ENCODE measurements around a stretch of chr15.

GRCh38 chr15:98731627-98732227, 83.4 kb downstream of the IGF1R start:
- RRBS: no CpG with 5 or more reads among the region's 9 CpGs

- RRBS: no CpG with 5 or more reads among the region's 10 CpGs
Observed at GRCh38 chr15:98745087-98745993, 97.0 kb downstream of the IGF1R start.

DNA sequence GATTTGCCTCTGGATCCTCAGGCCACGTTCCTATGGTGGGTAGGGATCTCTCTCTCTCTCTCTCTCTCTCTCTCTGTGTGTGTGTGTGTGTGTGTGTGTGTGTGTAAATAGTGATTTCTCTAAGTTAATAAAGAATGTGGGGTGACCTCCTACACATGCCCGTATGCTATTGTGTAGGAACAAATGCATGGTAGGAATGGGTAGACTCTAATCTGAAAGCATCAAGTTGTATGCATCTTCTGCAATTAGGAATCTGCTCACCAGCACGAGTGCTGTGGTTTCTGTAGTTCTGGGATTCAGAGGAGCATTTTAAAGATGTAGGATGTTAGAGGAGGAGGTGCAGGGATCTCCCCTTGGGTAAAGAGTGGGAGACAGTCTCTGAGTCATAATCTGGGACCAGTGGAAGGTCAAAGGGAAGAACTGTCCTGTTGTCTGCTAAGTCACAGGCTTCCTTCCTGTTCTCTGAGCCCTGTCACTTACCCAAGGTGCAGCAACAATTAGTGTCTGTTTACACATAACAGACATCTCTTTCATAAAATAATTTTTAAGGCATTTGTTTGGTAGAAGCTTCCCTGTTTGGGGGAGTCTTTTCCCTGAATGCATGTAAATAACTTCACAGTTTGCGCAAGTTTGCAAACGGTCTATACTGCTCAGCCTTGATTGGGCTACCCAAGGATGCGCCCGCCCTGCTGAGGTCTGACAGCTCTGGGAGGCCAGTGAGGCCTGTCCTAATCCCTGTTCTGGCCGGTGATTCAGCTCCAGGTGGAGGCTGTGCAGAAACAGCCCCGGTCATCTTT, 139.8 kb downstream of the IGF1R start:
- RRBS: 44% methylated on average over 1 of the region's 9 CpGs

GRCh38 chr15:98800982-98801766, 152.8 kb downstream of the IGF1R start:
- RRBS: no CpG with 5 or more reads among the region's 10 CpGs

DNA sequence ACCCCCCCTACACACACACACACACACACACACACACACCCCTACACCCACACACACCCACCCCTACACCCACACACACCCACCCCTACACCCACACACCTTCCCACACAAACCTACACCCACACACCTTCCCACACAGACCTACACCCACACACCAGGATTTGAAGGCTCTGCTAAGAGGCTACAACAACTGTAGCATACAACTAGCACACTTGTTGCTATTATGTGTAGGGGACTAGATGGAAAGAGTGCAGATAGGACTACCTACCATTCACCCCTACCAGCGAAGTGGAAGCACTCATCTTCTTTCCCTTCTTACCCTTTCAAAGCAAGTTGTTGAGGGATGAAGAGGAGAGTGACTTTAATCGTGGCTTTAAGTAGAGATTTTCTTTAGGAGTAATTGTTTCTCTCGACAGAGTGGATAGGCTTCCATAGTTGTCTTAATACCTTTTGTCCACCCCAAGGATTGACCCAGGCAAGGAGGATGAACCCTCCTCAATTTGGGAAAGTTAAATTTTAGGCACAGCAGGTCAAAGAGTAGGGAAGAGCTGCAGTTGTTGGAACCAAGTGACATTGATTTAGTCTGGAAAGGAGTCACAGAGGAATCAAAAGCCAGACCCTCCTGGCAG, 172.4 kb downstream of the PGPEP1L start:
- RRBS: no CpG with 5 or more reads among the region's 3 CpGs

- RRBS: no CpG with 5 or more reads among the region's 15 CpGs
Observed at GRCh38 chr15:98866414-98867106, 141.0 kb downstream of the PGPEP1L start.

GRCh38 chr15:98877990-98878479, 129.6 kb downstream of the PGPEP1L start:
- RRBS: no CpG with 5 or more reads among the region's 4 CpGs

DNA sequence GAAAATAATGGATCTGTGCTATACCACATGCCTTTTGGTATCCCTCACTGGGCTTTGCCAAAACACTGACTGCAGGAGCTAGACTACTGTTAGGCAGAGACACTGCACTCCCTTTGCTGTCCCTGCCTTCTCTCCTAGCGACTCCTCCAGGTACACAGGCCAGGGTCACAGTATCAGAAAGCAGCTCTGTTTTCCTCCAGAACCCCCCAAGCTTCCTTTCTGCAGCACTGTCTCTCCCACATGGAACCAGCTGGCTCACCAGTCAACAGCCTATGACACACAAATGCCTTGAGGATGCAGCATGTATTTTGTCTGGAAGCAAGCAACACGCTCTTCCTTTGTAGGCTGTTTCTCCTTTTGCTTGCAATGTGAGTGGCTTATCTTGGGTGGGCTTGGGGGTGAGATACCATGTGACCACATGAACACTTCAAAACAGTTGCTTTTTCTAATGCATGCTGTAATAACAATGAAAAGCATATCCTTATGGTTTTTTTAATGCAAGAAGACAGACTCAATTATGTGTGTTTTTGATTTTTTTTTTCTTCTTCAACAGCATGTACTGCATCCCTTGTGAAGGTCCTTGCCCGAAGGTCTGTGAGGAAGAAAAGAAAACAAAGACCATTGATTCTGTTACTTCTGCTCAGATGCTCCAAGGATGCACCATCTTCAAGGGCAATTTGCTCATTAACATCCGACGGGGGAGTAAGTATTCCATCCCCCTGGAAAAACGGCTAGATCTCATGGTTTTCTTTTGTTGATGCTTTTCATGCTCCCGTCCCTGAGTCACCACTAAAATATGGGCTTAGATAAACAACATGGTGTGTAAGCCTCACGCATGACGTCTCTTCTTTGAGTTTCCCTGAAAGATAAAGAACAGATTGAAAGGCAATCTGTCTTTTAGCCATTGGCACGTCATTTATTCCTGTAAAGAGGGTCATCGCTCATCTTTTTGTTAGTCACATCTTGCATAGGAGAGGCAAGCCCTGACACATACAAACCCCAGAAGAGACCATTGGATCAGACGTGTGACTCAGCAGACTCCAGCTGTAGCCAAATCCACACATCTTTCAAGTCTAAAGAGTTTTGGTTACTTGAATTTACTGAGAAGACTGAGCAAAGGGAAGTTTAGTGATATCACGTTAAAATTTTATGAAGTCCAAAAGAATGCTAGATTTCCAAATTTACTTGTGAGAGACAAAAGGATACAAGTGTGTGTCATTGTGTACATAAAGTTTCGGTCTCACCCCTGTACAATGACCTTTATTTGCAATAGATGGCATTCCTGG, 110.9 kb downstream of the PGPEP1L start:
- RRBS: no CpG with 5 or more reads among the region's 14 CpGs

DNA sequence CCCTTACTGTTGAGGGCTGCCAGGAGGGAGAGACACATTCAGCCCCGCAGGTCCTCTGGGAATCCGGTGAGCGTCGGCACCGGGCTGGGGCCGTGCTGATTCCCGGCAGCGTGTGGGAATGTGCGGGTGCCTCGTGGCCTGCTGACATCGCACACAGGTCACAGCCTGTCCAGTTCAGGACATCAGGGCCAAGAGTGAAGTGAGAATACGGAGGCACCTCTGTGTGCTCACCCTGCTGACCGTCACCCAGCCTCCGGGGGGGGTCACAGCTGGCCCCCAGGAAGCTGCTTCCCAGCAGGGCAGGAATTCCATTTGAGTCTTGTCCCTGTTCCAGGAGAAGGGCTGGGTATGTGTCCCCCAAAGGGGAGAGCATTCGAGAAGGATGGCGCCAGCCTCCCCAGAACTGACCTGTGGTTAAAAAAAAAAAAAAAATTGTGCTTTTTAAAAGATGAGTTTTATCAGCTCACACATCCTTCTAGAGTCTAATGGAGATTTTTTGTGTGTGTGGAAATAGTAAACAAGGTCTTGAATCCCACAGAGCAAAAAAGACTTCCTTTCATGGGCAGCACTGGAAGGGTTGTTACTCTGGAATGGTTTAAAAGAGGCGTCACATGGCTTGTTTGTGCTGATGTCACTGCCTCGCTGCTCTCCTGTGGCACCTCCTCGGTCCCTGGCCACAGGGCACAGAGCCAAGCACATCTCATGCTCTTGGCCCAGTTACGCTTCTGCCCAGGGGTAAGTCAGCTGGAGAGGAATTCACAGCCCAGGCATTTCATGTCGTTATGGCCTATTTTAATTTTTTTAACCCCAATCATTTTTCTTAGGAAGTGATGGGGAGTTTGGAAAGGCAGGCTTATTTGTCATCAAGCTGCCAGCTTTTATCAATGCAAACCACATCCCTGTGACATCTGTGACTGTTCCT, 53.4 kb downstream of the PGPEP1L start:
- RRBS: no CpG with 5 or more reads among the region's 21 CpGs

DNA sequence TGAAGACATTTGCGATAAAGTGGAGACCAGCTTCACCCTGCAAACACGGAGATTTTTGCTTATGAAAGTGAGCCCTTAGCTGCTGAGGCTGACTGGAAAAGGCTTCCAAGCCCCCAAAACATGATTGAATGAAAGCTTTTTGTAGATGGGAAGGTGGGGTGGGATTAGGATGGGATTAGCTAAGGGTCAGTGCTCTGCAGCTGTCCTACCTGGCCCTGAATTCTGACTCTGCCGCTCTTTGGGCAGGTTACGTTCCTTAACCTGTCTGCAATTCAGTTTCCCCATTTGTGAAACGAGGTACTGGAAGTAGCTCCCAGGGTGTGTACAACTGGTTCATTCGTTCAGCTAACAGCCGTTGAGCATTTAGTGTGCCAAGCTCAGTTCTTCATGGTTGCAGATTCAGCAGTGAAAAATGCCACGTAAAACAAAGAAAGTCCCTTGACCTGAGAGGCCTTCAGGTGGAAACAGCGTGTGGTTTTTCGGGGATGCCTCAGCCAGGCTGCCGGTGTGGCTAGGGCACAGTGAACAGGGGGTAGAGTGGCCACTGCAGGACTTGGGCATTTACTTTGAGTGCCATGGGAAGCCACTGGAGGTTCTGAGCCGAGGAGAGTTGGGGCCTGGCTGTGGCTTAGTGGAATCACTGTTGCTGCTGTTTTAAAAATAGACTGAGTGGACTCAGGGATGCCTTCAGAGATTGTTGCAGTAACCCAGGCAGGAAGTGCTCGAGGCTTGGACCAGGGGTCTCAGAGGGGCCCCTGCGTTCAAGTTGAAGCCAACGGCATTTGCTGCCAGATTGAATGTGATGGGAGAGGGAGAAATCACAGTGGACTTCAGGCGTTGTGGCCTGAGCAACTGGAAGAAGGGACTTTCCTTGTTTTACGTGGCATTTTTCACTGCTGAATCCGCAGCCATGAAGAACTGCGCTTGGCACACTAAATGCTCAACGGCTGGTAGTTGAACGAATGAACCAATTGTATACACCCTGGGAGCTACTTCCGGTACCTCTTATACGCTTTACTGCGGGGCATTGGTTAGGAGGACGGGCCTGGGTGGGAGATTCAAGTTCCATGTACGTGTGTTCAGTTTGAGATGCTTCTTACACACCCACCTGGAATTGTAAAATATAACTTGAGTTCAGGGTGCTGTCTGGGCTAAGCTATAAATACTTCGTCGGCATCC, 4.8 kb downstream of the SYNM start:
- RRBS: no CpG with 5 or more reads among the region's 28 CpGs

DNA sequence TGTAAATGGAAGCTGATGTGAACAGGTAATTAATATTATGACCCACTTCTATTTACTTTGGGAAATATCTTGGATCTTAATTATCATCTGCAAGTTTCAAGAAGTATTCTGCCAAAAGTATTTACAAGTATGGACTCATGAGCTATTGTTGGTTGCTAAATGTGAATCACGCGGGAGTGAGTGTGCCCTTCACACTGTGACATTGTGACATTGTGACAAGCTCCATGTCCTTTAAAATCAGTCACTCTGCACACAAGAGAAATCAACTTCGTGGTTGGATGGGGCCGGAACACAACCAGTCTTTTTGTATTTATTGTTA, 30.2 kb downstream of the SYNM start:
- RRBS: no CpG with 5 or more reads among the region's 4 CpGs

GRCh38 chr15:99138685-99139033, 33.8 kb downstream of the SYNM start:
- RRBS: no CpG with 5 or more reads among the region's 13 CpGs

DNA sequence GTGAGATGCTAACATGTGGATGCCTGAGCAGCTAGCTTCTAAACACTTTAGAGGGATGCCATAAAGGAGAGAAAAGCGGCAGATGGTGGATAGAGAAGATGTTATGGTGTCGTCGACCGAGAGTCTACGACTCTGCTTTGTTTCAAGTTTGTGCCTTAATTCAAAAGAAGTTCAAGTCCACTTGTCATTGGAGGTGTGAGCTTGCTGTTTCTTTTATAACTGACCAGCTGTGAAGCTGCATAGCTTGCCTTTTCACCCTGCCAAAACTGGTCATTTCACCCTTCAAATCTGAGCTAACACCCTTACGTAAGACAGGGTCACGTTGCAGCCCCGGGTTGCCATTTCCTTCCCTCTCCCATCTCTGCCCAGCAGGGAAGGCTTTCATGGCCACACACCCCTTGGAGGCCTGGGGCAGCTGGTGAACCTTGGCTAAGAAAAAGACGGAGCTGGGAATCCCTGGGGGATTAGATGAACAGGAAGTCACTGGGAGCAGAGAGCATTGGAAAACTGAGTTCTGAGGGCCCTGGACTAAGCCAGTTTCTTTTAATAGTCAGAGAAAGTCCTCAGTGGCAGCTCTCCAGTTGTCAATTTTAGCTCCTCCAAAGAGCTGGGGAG, 67.9 kb downstream of the TTC23 start:
- RRBS: no CpG with 5 or more reads among the region's 9 CpGs

GRCh38 chr15:99324280-99324803, 73.1 kb downstream of the LRRC28 start:
- RRBS: no CpG with 5 or more reads among the region's 5 CpGs

DNA sequence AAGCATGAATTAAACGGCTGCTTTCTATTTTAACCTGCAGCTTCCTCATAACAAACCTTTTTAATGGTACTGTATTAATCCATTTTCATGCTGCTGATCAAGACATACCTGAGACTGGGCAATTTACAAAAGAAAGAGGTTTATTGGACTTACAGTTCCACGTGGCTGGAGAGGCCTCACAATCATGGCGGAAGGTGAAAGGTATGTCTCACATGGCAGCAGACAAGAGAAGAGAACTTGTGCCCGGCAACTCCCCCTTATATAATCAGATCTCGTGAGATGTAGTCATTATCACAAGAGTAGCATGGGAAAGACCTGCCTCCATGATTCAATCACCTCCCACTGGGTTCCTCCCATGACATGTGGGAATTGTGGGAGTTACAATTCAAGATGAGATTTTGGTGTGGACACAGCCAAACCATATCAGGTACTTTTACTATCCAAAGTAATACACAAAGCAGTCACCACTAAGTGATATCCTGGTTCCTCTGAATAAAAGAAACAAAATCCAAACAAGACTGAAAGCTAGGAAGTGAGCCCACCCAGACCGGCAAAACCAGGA, 149.9 kb downstream of the LRRC28 start:
- RRBS: 75% methylated on average over 1 of the region's 6 CpGs

DNA sequence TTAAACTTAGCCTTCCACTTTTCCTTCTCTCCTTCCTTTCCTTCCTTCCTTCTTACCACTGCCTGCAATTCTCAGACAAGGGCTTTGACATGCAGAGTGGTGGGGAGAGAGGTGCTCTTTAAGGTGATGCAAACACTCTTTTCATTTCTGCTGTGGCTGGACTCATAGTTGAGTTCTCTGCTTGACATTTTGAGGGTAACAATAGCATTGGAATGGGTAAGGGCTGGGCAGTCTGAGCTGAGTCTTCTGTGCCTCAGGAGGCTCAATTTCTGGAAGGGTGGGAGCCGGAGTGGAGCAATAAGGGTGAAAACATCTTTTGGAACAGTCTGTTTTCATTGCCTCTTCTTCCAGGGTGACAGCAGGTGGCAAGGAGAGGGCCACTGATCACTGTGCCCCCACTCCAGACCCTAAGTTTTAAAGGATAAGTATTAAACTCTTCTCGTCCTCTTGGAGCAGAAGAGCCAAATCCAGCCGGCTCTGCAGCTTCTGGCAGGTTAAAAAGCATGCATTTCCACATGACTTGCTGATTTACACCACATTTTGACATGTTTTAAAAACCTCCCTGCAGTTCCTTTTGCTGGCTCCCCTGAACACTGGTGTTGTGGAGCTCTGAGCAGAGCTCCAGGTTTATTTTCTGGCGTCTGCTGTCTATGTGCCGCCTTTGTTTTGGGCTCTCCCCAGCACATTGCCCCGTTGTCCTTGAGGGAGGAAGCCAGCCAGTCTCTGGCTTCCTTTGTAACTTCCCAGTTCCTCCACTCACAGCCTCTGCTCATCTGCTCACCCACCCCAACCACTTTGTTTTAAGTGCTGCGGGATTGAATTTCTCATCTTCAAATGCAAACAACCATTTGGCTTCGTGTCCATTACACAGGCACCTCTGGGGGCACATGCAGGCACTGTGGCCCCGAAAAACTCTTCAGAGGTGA, 1.8 kb upstream of the MEF2A start:
- RRBS: no CpG with 5 or more reads among the region's 9 CpGs

GRCh38 chr15:99574022-99574340, 8.2 kb downstream of the MEF2A start:
- RRBS: no CpG with 5 or more reads among the region's 4 CpGs

GRCh38 chr15:99633751-99634502, 68.1 kb downstream of the MEF2A start:
- RRBS: no CpG with 5 or more reads among the region's 4 CpGs

DNA sequence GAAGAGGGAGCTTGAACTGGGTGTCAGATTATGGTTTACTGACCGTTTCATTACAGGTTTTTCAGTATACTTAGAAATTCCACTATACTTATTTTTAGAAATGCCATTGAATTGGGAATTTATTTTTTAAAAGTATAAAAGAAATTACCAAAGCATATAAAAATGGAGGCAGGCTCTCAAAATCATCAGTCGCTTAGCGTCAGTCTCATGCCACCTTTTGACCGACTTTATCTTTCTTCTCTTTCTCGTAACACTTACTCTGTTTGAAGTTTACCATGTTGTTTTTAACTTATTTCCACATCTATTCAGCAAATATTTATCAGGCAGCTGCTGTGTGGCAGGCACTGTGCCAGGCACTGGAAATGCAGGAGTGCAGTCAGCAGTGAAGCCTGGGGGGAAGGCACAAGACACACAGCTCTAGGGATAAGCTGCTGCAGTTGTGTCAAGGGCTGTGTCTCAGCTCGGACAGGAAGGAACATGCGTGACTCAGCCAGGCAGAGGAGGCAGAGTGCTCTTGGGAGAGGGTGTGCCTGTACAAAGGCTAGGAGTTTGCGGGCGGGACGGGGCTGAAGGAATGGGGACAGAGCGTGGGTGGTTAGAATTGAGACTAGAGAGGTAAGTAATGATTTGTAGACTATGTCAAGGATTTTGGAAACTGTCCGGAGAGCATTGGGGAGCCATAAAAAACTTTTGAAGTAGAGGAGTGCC, 24.8 kb downstream of the LYSMD4 start:
- RRBS: no CpG with 5 or more reads among the region's 12 CpGs

DNA sequence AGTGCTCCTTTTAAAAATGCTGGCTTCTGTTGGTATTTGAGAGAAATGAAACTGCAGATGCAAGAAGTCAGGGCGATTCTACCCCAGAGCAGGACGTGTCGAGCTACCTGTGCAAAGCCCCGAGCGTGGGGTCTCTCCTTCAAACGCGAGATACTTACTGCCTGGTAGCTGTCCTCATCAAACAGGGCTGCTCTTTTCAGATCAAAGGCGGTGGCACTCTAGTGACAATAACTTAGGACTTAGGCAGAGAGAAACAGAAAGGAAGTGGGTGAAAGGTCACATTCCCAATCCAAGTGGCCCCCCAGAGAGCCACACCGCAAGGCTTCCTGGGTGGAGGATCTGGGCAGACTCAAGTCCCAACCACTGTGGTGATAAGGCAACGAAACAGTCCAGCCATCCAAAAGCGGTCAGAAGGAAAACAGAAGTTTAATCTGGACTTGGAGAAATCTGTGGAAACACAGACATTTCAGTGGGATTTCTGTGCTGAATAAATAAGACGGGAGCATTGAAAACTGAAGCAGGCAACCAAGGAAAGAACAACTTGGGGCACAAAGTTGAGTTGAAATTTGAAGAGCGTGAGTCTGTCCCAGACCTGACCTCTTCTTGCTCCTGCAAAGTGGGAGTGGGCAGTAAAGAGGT, 227.2 kb downstream of the ADAMTS17 start:
- RRBS: no CpG with 5 or more reads among the region's 13 CpGs

Measured in UCH-1 (cell line).